ENCODE data around the gene ADO.

DNA sequence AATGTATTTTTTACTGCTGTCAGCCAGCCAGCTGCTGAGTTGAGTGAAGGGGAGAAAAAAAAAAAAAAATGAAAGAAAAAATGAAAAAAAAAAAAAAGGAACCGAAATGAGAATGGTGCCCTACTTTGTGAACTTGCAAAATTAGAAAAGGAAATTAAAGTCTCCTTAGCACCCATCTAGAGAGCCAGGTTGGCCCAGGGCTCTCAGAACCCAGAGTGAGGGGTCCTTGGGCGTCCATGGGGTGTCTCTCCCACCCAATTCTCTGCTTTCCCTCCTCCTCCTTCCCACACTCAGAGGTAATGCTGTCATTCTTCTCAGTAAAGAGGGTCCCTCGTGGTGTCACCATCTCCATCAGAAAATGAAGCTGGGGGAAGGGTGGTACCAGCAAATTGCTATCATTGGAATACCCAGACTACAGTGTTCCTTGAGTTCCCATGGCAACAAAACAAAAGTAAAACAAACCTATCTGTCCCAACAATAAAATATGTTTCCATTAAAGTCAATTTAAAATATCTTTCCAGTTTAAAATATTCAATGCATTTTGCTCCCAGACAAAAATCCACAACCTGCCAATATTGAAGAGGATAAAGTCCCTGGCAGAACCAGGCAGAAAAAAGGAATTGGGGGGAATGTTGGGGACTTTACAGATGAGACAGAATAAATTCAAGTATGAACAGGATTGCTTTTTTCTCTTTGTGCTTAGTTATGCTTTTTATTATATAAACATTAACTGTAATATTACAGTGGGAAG, 181.9 kb downstream of the ARID5B start:
- RRBS = no CpG with 5 or more reads among the region's 3 CpGs

DNA sequence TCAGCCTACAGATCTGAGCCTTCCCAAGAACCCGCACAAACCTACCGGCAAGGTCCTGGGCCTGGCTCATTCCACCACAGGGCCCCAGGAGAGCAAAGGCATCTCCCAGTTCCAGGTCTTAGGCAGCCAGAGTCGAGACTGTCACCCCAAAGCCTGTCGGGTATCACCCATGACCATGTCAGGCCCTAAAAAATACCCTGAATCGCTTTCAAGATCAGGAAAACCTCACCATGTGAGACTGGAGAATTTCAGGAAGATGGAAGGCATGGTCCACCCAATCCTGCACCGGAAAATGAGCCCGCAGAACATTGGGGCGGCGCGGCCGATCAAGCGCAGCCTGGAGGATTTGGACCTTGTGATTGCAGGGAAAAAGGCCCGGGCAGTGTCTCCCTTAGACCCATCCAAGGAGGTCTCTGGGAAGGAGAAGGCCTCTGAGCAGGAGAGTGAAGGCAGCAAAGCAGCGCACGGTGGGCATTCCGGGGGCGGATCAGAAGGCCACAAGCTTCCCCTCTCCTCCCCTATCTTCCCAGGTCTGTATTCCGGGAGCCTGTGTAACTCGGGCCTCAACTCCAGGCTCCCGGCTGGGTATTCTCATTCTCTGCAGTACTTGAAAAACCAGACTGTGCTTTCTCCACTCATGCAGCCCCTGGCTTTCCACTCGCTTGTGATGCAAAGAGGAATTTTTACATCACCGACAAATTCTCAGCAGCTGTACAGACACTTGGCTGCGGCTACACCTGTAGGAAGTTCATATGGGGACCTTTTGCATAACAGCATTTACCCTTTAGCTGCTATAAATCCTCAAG, 176.3 kb downstream of the RTKN2 start:
- RRBS = 97% methylated on average over 11 of the region's 23 CpGs

GRCh38 chr10:62281281-62281505, 12.5 kb upstream of the RTKN2 start:
- RRBS = no CpG with 5 or more reads among the region's 10 CpGs

- RRBS = no CpG with 5 or more reads among the region's 3 CpGs
Observed at GRCh38 chr10:62433441-62433761, 59.2 kb downstream of the ZNF365 start.

DNA sequence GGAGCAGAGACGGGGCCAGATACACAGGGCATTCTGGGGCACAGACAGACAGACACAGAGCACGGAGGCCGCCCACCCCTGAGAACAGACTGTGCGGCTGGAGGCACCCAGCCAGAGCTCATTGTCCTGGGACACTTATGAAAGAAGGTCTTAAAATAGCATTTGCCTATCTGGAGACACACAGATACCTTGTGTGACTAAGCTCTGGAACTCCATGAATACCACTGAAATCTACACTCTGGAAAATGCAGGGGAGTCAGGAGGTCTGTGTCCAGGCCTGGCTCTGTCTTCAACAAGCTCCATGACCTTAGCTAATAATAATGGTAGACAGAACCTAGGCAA, 41.3 kb upstream of the ADO start:
- RRBS = no CpG with 5 or more reads among the region's 4 CpGs

- RRBS = 2% methylated on average over 53 of the region's 89 CpGs
Observed at GRCh38 chr10:62804568-62805373, at the start of gene ADO. TSS of gene ADO (plus strand) at chr10:62804720.

GRCh38 chr10:62810955-62811898, 4.9 kb downstream of the EGR2 start:
- RRBS = no CpG with 5 or more reads among the region's 12 CpGs

GRCh38 chr10:62902147-62902634, 86.0 kb upstream of the EGR2 start:
- RRBS = no CpG with 5 or more reads among the region's 3 CpGs

GRCh38 chr10:63204672-63205146, 71.6 kb downstream of the NRBF2 start:
- RRBS = no CpG with 5 or more reads among the region's 2 CpGs

GRCh38 chr10:63478549-63479081, 12.8 kb upstream of the JMJD1C start:
- RRBS = 78% methylated on average over 2 of the region's 3 CpGs

- RRBS = no CpG with 5 or more reads among the region's 10 CpGs
Observed at GRCh38 chr10:63628502-63629078, 107.4 kb downstream of the REEP3 start.

DNA sequence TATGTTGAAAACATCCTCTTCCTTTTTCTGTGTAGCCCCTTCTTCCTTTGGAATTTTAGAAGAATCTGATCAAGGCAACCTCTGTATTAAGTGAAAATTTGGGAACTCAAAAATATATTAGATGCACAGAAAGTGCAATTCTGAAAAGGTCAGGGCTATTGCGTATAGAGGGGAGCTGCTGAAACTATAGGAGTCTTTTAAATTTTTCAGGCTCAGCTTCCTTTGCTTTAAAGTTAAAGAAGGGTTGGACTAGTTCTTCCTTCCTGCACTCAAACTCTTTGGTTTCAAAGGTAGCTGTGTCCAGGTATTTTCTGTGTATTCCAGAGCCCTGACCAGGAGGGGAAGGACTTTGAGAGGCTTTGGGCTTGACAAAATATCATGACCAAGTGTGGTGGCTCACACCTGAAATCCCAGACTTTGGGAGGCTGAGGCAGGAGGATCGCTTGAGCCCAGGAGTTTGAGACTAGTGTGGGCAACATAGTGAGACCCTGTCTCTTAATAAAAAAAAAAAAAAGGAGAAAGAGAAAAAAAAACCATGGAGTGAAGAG, 111.2 kb downstream of the REEP3 start:
- RRBS = no CpG with 5 or more reads among the region's 2 CpGs

- RRBS = no CpG with 5 or more reads among the region's 6 CpGs
Observed at GRCh38 chr10:63637785-63638478, 116.7 kb downstream of the REEP3 start.

DNA sequence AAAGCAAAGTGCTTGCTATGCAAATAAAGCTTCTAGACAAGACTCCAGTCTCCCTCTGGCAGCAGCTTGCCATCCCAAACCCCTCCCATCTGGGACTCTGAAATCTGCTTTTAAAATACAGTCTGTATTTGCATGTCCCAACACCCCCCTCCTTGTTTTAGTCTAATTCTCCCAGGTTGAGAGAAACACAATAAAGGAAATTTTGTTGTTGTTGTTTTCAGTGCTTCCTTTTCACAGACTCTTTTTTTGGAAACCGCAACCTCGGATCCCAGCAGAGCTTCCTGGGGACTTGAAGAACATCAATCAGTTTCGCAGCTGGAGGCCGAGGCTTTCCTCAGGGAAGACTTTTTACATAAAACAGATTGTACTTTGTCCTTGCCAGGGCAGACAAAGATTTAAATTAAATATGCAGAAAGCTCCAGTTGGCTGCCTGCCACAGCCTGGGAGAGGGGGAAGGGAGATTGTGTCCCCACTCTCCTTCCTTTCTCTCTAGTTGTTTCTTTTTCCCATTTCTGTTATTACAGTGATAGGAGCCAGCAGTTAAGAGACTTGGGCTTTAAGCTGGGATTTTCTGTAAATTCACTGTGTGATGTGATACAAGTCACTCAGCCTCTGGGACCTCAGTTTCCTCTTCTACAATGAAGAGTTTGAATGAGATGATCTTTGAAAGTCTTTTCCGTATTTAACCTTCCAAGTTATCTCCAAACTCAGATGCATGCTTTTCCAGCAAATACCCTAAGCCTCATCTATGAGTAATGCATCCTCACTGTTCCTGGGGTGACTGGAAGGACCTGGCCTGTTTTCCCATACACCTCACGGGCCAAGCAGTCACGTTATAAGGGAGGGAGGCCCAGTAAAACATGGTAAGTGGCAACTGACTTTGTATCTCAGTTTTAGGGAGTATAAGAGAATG, 192.2 kb downstream of the REEP3 start:
- RRBS = no CpG with 5 or more reads among the region's 7 CpGs

DNA sequence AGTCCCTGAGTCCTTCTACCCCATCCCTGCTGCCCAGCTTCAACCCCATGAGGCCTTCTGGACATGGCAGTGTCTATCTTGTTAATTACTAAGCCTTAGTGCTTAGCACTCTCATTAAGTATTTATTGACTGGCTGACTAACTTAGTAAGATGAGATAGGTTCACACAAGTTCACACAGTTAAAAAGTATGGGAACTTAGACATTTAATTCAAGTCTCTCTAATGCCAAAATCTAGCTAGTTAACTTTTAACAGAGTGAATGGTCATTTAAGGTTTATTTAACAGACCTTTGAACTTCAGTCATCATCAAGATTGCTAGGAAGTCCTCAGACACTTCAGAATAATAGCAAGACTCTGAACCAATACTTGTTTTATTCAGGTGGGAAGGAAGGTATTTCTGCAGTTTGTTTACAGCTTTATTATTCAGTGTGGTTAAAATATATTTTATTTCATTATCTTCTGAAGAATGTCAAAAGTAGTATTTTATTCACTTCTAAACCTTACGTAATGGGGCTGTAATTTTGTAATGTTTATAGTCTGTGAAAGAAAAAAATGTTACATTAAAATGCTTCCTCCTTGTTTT, 848.9 kb downstream of the REEP3 start:
- RRBS = no CpG with 5 or more reads among the region's 1 CpG

DNA sequence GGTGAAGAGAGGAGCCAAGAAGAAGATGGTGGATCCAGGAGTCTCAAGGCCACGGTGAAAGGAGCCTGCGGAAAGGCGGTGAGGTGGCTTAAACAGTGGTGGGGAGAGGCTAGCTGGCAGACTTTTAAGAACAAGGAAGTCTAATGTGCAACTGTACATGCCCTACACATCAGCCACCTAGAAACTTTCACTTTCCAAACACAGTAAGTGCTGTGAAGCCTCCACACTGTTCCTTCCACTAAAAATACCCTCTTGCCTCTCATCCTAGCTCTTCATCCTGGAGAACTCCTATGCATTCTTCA, 54.4 kb downstream of the DNAJC12 start:
- RRBS = no CpG with 5 or more reads among the region's 3 CpGs

- RRBS = 2% methylated on average over 15 of the region's 67 CpGs
Observed at GRCh38 chr10:67884875-67885635, 599 bp downstream of the SIRT1 start.

DNA sequence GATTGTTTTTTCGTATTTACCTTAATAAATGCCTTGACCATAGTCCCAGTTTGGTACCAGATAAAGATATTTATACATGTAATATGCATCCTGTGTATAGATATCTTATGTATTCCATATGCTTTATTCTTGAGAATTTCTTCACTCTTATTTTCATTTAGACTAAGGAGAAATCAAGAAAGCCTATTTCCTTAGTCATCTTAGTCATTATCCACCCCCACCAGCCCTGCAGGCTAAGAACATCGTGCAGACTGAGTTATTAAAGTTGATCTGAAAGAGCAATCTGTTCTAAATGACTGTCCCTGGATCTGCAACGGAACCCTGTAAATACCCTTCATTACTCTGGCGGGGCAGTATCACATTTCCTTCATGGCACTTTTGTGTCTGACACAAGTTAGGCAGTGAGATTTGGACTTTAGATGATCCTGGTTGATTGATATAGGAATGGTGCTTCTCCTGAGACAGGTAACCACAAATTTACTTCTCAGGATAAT, 3.5 kb upstream of the MYPN start:
- RRBS = no CpG with 5 or more reads among the region's 4 CpGs

GRCh38 chr10:68109692-68110112, 414 bp downstream of the MYPN start:
- RRBS = no CpG with 5 or more reads among the region's 3 CpGs

DNA sequence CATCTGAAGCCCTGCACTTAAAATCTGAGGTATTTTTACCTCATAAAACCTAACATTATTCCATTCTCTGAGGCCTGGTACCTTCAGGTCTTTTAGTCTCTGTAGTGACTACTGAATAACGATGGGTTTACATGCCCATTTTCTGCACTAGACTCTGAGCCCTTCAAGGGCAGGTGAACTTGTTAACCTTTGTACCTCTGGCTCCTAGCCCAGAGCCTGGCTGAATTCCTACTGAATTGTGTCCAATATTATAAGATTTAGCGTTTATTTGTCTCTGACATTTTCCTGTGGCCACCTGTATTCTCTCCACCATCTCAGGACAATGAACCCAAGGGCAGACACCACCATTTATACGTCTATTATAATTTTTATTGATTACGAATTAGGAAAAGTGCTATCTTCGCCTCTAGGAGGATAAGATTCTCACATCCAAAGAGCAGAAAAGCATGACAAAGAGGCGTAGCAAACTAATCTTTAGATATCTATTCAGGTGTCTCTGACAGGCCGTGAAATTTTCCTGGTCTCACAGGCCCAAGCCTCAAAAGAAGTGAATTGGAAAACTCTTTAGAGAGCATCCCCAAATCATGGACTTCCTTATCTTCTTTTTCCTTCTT, 27.9 kb upstream of the HNRNPH3 start:
- RRBS = no CpG with 5 or more reads among the region's 7 CpGs

Measured in epidermal melanocyte (primary cell).